Mesenchymal stem cell of Wharton's jelly (primary cell): Measurements from ENCODE around the genes PRAMEF5 and PRAMEF14.

DNA sequence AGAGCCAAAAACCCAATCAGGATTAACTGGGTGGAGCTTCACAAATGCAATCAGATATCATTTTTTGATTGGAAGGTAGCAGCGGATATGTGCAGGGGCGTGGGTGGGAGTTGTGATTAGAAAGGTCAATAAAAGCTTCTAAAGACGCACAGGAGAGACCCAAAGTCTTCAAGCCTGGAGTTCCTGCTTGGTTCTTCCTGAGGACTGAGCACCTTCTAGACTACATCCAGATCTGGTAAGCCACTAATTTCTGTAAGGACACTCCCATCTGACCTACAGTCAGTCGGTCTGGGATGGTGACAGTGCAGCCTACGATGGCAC, at the start of gene PRAMEF5:
Gene PRAMEF5, plus strand, starts transcription at position 158 of the 321 bp plus-strand sequence.
- CAGE, long polyA plus RNA, result no peak

DNA sequence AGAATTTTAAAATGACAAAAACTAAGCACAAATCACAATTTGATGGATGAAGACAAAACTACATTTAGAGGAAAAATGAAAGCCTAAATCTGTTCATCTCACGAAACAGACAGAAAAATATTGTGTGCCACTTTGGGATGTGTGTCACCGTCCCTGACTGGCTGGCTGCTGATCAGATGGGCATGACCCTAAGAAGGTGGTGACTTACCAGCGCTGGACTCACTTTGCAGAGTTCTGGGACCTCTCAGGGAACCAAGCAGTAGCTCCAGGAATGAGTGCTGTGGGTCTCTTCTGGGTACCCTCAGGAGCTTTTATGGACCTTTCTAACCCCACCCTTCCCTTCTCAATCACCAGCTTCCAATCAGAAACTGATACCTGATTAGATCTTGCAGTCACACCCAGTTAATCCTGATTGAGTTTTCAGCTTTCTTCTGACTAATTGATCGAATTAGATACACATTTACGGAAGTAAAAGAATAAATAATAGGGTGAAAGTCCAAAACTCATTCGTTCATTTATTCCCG, at the start of gene PRAMEF14:
Gene PRAMEF14, minus strand, starts transcription at position 286 of the 524 bp plus-strand sequence.
- CAGE, long polyA plus RNA, result no peak

- CAGE, long polyA plus RNA, result no peak
Observed at GRCh38 chr1:13593483-13594295, 10.1 kb downstream of the PDPN start.

GRCh38 chr1:13613777-13614012, 30.1 kb downstream of the PDPN start:
- CAGE, long polyA plus RNA, result no peak

DNA sequence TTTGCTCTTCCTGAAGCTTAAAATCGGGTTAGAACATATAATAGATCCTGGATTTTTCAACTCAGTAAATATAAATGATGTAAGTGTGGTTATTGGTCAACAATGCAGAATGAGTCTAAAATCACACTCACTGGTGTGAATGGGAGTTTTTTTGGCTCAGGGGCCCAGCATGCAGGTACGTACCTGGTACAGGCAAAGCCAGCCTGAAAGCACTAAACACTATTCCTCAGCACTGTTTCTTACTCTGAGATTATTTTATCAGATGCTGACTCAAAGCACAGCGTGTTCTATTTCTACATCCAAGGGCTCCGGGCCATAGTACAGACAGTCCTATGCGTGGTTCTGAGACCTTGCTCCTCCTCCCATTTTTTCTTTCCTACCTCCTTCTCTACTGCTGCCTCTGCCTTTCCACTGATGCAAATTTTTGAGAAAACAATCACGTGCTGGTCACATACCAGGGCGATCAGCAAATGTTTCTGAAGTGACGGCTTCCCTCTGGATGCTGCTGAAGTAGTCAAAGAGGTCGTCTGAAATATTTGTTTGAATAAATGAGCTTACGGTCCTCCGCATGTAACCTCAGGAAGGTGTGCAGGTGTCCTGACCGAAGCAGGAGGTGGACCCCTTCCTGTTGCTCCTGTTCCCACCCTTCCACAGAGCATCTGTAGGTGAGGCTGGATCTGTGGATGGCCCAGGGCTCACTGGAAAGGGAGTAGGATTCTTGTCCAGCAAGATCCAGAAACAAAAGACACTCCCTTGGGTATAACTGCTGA, 36.3 kb downstream of the PDPN start:
- CAGE, long polyA plus RNA, result no peak

DNA sequence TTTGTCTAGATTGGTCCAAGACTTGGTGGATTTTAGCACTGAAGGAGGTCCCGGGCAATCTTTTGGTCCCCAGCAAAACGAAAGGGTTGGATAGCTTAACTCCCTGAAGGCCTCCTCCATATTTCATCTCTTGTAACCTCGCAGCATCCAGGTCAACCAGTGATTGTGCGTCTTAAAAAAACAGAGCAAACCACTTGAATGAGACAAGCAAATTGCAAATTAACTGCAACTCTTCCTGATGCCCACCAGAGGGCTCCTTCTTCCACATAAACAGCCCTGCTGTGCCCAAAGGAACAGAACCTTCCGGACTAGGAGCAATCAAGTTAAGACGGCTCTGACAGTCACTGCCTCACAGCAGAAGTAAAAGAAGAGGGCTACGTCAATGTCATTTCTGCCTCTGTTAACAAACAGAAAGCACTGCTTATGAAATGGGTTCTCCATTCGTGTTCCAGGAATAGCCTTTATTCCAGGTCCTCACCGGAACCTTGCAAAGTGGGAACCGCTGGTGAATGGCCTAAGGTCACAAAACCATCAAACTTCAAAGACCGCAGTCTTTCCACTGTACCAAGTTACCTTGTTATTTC, 34.3 kb upstream of the PRDM2 start:
- CAGE, long polyA plus RNA, result no peak

DNA sequence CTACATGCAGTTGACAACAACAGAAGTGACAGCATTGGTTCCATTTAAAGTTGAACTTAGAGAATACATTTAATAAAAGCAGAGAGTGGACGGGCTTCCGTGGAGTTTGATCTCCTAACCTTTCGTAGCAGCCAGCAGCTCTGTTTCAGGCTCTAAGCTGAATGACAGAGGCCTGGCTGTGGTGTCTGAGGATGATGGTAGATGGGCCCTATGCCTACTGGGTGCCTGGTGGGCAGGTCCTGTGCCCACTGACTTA, 54.5 kb downstream of the PRDM2 start:
- CAGE, long polyA plus RNA, result no peak

DNA sequence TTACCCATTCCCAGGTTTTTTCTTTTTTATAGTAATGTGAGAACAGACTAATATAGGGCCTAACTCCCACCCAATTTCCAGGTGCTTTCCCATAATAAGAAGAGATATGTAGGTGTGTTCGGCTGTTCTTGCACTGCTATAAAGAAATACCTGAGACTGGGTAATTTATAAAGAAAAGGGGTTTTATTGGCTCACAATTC, 210.6 kb downstream of the PRDM2 start:
- CAGE, long polyA plus RNA, result no peak

- CAGE, long polyA plus RNA, result no peak
Observed at GRCh38 chr1:14522285-14522751, 76.2 kb upstream of the KAZN start.

GRCh38 chr1:14732757-14733636, 134.5 kb downstream of the KAZN start:
- CAGE, long polyA plus RNA, result no peak

GRCh38 chr1:14736845-14737567, 138.5 kb downstream of the KAZN start:
- CAGE, long polyA plus RNA, result no peak

DNA sequence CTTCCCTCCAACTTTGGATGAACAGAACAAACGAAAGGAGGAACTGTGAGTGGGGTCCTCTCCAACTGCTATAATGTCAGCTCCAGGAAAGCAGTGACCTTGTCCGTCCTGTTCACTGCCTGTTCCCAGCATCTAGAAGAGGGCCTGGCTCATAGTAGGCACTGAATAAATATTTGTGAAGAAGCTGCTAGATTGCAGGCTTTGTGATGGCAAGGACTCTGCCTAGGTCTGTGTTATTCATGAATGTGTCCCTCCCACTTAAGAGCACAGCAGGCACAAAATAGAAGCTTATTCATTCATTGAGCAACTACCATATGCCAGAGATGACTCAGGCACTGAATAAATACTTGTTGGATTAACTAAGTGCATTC, 143.6 kb downstream of the KAZN start:
- CAGE, long polyA plus RNA, result no peak

- CAGE, long polyA plus RNA, result no peak
Observed at GRCh38 chr1:14999294-14999983, 154.1 kb upstream of the TMEM51 start.

DNA sequence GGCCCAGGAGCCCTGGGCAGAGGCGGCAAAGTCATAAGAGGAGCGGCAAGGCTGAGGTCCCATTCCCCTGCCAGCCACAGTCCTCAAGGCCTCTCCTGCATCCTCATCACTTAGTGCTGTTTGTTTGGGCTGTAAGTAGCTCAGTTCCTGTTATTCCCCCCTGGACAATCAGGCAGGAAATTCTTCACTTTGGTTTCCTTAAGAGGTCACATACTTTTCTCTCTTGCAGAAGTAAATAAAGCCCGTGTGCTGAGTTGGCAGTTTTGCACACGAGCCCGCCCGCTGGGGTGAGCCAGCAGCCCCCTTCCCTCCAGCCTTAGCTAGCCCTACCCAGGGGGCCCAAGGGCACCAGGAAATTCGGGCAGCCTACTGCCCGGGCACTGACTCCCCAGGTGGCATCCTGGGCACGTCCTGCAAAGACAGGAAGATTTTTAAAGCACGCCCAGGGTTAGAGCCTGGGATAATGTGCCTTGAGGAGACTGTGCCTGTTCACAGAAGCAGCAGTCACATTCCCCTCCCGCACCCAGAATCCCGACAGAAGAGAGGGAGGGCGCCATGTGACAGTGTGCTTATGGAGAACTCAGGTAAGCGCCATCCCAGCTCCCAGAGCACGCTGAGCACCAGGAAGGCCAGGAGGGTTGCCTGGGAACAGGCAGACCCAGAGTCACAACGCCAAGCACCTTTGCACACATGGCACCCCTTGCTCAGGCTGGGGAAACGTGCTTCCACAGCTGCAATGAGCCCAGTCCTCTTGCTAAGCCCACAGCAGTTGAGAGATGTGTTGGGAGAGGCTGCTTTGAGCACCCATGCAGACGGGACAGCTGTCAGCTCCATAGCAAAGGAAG, 144.5 kb upstream of the TMEM51 start:
- CAGE, long polyA plus RNA, result no peak

- CAGE, long polyA plus RNA, result no peak
Observed at GRCh38 chr1:15324310-15324783, 77.3 kb downstream of the FHAD1 start.

DNA sequence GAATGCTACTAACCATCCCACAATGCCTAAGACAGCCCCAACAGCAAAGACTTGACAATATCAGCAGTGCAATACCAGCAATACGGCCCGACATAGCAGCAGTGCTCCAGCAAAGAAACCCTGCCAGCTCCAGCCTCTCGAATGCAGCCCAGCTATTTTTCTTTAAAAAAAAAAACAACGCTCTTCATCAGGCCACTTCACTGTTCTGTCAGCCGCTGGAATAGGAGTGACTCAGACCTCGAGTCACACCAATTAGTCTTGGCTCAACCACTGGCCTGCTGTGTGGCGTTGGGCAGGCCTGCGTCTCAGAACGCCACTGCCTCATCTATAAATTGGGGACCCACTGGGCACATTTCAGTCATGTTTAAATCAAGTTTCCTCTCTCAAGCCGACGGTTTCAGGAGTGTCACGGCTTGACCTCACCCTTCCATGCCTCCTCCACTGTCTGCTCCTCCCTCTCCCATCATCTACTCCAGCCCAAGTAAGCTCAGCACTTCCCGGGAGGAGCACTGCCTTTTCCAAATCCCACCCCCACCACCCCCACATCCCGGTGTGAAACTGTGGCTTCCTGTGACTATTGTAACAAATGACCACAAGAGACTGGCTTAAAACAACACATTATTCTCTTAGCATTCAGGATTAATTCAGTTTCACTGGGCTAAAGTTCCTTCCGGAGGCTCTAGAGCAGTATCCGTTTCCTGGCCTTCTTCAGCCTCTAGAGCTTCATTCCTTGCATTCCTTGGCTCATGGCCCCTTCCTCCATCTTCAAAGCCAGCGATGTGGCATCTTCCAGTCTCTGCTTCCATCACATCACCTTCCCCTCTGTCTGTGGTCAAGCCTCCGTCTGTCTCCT, 71.9 kb upstream of the EFHD2 start:
- CAGE, long polyA plus RNA, result no peak

- CAGE, long polyA plus RNA, result no peak
Observed at GRCh38 chr1:15343726-15344198, 65.9 kb upstream of the EFHD2 start.

DNA sequence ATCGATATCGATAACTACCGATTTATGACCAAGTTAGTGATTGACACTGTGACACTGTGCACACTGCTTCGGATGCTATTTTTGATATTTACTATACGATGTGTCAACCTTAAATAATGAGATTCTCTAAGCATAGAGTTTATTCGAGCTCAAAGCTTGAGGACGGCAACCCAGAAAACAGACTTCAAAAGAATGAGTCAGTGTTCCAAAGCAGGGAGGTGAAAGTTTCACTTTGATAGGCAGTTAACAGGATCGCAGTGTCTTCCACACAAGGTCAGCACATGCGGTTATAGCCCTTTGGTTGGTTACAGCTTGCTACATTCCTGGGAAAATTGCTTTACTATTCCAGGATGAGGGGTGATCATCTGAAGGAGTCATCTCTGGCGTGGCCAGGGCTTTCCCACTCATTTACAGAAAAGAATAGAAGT, 53.6 kb upstream of the EFHD2 start:
- CAGE, long polyA plus RNA, result no peak

DNA sequence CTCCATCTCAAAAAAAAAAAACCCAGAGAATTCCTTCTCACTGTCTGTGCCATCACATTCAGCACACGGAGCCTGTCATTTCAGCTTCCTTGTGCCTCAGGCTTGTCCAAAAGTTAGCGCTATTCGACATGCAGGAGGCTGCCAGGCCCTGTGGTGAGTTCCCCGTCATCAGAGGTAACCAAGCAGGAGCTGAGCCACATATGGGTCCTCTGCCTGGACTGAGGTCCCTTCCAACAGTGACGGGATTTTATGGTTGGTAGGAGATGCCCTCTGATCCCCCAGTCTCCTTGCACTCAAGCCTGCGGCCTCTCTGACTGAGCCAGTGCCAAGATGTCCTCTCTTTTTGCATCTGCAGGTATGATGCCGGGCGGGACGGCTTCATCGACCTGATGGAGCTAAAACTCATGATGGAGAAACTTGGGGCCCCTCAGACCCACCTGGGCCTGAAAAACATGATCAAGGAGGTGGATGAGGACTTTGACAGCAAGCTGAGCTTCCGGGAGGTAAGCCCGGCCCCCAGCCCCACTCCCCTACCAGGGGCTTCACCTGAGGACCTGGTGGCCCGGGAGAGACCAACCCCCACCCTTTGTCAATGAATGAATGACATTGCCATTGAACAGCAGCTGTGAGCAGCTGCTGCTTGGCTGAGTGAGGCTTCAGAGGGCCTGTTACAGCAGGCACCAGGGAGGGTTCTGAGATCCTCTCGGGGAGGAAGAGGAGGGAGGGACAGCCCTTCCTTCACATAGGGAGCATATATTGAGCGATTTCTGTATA, 12.5 kb upstream of the CTRC start:
- CAGE, long polyA plus RNA, result no peak

DNA sequence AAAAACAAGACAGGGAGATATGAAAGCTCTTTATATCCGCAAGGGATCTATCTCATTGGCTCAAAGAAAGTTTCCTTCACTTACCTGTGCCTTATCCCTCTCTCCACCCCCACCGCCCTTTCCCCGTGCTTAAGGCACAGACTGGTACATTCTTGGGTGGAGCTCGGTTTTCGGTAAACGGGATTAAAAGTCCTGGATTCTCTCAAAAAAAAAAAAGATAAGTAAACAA, 627 bp upstream of the DNAJC16 start:
- CAGE, long polyA plus RNA, result no peak